AG09309 (cell line): ENCODE data around the gene B4GALNT2.

GRCh38 chr17:48720527-48721475, 1.5 kb downstream of the PRAC1 start:
- RRBS = no CpG with 5 or more reads among the region's 5 CpGs

DNA sequence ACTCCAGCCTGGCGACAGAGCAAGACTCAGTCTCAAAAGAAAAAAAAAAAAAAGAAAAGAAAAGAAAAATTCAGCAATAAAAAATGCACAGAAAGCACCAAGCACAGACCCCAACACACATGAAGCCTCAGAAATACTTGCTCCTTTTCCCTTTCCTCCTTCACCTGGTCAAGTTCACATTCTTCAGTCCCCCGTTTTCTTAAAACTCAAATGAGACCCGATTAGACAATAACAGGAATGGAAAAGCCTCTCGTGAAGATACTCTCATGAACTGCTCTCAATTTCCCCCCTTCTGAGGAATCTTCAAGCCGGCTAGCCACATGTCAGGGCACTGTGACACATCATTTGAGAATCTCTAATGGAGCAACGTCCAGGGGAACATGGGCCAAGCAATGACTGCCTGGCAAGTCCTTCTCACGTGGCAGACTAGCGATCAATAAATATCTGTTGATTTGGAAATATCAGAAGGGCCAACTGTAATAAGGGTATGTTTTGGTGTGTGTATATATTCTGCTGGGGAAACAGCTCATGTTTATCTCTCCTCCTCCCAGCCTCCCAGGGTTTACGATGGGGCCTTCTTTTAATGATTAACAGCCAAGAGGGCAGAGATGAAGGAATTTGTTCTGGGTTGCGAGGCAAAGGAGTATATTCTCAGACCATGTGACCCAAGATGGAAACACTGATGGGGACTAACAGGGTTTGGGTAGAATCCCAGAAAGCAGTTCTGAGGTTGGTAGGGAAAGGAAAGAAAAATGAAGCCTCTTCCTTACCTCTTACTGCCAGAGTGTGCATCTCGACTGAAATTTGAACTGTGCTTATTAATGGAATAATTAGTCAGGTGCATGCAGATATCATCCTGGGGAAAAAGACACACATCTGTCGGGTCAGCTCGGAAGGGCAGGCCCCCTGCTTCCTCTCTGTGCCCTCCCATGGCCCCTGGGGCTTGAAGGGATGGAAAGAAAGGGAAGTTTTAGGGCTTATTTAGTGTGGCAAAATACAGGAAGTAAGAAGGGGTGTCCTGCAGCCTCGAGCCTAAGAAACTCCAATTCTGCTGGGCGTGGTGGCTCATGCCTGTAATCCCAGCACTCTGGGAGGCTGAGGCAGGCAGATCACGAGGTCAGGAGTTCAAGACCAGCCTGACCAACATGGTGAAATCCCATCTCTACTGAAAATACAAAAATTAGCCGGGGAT, 21.3 kb downstream of the TTLL6 start:
- RRBS = no CpG with 5 or more reads among the region's 17 CpGs

DNA sequence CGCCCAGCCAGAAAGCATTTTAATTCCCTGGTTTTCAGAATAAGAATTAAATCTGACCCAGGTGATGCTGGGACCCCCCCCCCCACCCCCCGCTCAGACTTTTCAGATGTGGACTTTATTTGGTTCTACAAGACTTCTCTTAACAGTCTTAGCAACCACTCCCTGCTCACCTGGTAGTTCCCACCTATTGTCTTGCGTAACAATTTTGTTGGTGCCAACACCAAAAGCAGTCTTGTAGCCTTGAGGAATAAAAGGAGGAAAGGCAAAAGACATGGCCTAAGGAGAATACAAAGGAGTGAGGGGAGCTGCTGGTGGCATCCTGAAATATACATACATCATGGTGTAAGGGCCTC, 5.1 kb downstream of the TTLL6 start:
- RRBS = no CpG with 5 or more reads among the region's 3 CpGs

DNA sequence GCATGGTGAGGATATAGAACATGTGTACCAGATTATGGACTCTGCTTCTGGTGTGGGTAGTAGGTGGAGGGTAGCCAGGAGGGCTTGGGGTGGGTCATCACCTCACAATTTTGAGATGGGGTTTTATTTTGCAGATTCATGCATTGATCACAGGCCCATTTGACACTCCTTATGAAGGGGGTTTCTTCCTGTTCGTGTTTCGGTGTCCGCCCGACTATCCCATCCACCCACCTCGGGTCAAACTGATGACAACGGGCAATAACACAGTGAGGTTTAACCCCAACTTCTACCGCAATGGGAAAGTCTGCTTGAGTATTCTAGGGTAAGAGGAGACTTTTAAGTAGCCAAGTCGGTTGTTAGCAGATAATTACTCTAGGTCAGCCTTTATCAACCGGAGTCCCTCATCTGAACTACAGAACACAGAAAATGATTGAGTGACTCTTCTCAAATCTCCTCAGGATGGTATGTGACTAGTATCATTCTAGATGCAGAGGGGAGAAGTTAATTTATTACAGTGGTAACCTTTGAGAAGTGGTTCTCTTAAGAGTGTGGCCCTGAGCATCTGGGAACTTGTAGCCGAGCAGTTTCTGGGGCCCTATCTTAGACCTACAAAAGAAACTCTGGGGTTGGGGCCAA, 4.6 kb downstream of the UBE2Z start:
- RRBS = no CpG with 5 or more reads among the region's 10 CpGs

DNA sequence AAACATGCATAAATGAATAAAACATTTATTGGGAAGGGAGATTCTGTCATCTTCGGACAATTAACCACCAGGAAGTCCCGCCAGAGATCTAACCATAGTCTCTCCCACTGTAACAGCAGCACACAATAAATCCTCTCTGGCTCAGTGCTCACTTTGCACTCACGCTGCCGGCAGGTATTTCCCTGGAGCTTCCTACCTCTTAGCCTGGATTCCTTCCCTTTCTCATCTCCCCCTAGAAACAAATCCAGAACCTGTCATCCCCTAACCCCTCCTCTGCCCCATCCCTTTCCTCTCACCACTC, 1.6 kb downstream of the GIP start:
- RRBS = no CpG with 5 or more reads among the region's 4 CpGs

GRCh38 chr17:49000620-49001370, 3.6 kb downstream of the IGF2BP1 start:
- RRBS = no CpG with 5 or more reads among the region's 2 CpGs

GRCh38 chr17:49015898-49016370, 18.7 kb downstream of the IGF2BP1 start:
- RRBS = no CpG with 5 or more reads among the region's 6 CpGs

- RRBS = no CpG with 5 or more reads among the region's 3 CpGs
Observed at GRCh38 chr17:49101176-49101734, 31.3 kb upstream of the B4GALNT2 start.

DNA sequence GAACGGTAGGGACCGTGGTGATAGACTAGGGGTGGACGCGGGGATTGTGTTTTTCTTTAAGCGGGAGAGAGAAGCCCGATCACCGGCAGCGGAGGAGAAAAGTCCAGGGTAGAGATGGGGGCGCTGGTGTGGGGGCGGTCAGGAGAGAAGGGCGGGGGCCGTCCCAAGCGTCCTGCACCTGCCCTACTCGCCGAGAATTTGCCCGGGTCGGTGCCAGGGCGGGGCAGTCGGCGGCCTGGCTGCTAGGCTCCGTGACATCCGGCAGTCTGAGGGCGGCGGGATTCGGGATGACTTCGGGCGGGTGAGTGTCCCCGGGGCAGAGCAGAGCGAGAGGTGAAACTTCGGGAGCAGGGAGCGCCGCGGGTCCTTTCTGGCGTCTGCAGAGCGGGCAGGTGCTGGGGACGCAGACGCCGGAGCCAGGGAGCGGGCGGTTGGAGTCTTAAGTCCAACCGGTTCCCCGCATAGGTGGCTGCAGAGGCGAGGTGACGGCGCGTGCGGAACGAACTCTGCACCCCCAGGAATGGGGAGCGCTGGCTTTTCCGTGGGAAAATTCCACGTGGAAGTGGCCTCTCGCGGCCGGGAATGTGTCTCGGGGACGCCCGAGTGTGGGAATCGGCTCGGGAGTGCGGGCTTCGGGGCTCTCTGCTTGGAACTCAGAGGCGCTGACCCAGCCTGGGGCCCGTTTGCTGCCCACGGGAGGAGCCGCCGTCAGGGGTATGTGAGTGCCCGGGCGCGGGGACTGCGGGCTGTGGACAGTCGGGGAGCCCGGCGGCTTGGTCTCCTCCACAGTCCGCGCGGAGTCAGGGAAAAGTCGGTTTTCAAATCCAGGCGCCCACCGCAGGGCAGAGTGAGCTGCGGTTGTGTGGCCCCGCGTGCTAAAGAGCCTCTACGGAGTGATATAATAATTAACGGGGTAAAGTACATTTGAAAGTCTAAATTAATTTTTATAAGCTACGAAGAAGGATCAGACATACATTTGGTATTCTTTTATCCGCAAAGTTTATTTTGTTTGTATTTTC, at the start of gene B4GALNT2:
Gene B4GALNT2, plus strand, starts transcription at position 264 of the 1,019 bp plus-strand sequence.
- RRBS = 5% methylated on average over 27 of the region's 86 CpGs

DNA sequence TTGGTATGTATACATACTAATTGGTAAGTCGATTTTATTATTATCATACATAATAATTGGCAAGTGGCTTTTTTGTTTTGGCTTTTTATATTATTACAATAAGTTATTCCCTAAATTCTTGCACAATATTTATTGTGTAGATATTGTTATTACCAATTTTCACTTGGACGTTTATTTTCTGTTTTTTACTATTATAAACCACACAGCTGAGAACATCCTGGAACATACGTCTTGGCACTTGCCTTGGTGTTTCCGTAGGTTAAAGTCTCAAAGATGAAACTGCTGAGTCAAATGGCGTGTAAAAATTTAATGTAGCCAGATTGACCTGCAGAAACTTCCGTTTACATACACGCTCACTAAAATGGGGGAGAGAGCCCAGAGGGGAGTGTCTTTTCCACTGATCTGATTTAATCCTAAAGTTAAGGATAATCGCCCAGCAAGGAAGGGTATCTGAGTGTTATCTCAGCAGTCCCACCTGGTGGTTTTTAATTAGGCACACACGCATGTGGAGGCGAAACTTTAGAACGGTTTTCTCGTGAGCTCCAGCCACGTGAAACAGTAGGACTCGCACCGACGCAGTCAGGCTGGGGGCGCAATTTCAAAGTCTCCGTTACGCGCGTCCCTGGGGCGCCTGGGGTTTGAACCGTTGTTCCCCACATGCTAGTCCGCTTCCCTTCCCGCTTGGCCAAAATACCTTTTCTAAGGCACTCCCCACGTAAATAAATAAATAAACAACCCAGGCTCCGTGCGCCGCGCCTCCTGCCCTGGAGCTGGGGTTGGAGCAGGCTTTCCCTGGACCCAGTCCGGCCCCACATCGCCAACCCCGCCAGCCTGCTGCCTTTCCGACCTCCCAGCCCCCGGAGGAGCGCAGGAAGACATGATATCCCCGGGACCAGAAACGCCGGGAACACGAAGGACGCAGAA, 18.6 kb downstream of the GNGT2 start:
- RRBS = 4% methylated on average over 8 of the region's 41 CpGs

GRCh38 chr17:49216995-49217714, 6.6 kb downstream of the ABI3 start:
- RRBS = no CpG with 5 or more reads among the region's 10 CpGs

DNA sequence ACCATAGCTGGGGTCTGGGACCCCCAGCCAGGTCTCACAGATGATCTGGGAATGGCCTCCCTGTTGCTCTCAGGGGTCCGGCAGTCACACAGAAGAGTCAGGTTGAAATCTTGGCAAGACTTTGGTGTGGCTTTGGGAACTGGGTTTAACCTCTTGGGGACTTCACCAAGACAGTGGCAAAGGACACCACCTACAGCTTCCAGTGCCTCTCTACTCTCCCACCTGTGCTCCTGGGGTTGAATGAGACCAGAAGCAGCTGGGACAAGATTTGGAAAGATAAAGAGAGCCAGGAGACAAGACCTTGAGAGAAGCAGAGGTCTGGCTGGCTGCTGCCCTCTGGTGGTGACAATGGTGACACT, 3.3 kb downstream of the PHOSPHO1 start:
- RRBS = no CpG with 5 or more reads among the region's 1 CpG

DNA sequence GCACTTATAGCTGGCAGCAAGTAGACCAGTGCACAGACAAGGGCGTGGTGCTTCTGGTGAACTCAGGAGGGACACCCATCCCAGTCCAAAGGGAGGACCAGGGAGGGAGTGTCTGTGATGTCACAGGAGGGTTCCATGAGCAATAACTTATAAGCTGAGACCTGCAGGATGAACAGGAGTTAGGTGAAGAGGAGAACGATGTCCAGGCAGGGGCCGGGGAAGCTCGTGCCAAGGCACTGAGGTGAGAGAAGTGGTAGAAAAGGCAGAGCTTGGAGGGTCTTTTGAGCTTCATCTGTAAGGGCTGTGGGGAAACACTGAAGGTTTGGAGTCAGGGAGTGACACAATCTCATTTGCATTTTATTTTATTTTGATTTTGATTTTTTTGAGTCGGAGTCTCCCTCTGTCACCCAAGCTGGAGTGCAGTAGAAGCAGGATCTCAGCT, 17.5 kb upstream of the PHOSPHO1 start:
- RRBS = no CpG with 5 or more reads among the region's 5 CpGs

DNA sequence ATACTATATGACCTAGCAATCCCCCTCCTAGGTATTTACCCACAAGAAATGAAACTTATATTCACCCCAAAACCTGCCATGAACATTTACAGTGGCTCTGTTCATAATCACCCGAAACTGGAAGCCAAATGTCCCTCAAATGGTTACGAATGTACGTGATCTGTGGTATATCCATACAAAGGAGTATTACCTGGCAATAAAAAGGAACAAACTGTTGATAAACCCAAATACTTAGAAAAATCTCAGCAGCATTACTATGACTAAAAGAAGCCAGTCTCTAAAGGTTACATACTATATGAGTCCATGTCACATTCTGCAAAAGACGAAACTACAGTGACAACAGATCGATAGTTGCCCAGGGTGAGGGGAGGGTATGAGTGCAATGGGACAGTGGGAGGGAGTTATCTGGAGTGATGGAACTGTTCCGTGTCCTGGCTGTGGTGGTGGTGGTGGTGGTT, 9.4 kb downstream of the ZNF652 start:
- RRBS = no CpG with 5 or more reads among the region's 6 CpGs

DNA sequence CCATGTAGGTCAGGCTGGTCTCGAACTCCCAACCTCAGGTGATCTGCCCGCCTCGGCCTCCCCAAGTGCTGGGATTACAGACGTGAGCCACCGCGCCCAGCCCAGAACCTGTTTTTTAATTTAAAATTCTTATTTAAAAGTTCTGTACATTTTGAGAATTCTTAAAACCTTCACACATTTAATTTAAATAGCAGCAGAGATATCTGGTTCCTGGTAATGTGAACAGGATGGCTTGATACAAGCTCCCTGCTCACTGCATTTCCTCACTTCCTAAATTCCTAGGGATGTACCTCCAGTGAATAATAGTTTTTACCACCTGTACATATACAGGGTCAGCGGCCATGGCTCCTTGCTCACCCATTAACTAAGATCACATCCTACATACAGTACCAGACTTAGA, 4.6 kb upstream of the ZNF652 start:
- RRBS = no CpG with 5 or more reads among the region's 7 CpGs

- RRBS = no CpG with 5 or more reads among the region's 9 CpGs
Observed at GRCh38 chr17:49387513-49388085, 25.5 kb upstream of the ZNF652 start.

DNA sequence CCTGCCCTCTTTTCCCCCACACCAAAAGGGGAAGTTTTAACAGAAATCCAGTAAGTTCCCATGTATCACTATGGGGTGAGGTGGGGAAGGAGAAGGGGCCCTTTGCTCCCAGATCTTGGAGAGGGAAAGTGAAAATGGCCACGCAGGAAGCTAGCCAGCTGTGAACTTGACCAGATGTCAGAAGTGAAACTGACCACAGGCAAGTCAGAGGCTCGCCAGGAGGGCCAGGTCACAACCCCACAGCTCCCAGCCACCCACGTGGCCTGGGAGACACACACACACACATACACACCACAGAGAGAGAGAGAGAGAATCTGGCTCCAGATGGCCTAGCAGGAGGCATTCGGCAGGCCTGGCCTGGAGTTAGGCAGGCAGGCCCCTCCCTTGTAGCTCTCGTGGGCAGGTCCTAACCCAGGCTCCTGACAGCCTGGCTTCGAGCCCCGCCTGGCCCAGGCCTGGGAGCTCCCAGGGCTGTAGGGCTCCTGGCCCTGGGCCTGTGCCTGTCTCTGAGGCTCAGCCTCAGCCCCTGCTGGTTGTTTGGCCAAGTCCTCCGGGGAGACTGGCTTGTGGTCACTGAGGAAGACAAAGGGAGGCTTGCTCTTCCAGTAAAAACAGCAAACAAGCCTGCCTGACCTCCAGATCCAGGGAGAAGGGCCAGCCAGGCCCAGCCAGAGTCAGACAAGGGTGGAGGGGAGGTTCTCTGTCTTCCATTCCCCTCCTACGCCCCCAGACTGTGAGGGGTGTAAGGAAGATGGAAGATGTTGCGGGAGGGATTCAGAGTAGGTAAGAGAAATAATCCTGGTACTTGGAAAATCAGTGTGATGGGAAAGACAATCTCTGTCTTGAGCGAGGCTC, 20.2 kb downstream of the NGFR start:
- RRBS = no CpG with 5 or more reads among the region's 11 CpGs

GRCh38 chr17:49717347-49718360, 9.9 kb upstream of the SLC35B1 start:
- RRBS = no CpG with 5 or more reads among the region's 12 CpGs

DNA sequence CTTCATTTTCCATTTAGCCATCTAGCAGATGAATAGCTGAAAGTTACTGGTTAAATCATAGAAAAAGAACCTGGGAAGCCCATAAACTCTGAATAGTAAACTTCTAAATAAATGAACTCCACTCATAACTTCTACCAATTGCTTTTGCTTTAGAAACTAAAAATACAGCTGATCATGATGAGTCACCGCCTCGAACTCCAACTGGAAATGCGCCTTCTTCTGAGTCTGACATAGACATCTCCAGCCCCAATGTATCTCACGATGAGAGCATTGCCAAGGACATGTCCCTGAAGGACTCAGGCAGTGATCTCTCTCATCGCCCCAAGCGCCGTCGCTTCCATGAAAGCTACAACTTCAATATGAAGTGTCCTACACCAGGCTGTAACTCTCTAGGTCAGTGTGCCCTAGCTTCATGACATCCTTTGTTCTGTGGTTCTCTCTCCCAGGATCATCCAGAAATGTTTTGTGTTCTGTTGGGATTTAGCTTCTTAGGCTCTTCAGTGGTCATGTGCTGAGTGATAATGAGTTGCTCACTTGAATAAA, 9.8 kb downstream of the KAT7 start:
- RRBS = no CpG with 5 or more reads among the region's 8 CpGs